Daoy (cell line): ENCODE measurements around the genes USP12 and FLT3.

GRCh38 chr13:26950333-26951424 lies 190.1 kb upstream of the GPR12 start:
- RAMPAGE, long total RNA, result no peak

- RAMPAGE, long total RNA, result no peak
Observed at GRCh38 chr13:27130666-27131074, 40.9 kb downstream of the USP12 start.

DNA sequence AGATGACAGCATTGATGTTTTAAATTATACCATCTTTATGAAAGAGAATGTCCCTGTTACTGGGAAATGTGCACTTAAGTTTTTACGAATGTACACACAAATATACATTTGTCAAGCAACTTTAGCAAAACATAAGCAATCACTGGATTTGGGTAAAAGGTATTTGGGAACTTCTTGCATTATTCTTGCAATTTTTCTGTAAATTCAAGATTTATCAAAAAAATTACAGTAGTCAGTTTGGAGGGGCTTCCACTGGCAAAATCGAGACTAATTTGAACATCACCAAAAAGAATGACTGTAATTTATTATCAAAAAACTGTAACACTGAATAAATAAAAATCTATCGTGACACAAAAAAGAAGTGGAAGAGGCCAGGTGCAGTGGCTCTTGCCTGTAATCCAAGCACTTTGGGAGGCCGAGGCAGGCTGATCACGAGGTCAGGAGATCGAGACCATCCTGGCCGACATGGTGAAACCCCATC lies 29.1 kb downstream of the USP12 start:
- RAMPAGE, long total RNA, result no peak

GRCh38 chr13:27171553-27172581 lies at the start of gene USP12:
USP12 (minus strand) TSS chr13:27171811.
- RAMPAGE, long total RNA, result no peak

- RAMPAGE, long total RNA, result no peak
Observed at GRCh38 chr13:27372778-27373398, 51.5 kb upstream of the GTF3A start.

- RAMPAGE, long total RNA, result no peak
Observed at GRCh38 chr13:27425608-27426638, 1.5 kb downstream of the GTF3A start.

GRCh38 chr13:27618983-27619618 lies 1.2 kb downstream of the LNX2 start:
- RAMPAGE, long total RNA, result no peak

DNA sequence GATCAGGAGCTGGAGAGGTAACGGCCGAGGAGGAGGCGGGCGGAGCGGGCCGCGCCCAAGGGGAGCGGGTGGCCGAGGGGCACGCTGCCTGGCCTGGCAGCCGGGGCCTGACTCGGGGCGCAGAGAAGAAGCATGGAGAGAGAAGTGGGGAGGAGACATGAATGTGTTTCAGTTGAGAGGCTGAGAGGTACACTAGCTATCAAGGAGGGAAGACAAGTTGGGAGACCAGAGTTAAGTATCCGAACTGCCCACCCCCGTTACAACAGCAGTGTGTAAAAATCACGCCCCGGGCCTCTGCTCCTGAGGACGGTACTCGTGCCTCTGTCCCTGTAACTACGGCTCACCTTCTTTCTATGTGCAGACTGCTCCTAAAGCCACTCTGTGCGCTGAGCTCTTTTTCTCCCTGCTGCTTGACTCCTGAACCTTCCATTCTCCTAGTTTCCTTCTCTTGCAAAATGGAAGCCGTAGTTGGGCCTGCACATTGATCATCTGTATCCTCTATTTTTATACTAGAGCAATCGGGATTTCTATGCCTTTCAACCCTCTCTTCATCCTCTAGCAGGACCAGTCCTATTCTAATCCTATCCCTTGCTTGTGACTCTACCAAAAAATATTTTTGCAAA lies 412 bp downstream of the POLR1D start:
- RAMPAGE, long total RNA, result no peak

- RAMPAGE, long total RNA, result no peak
Observed at GRCh38 chr13:27976741-27977353, 7.7 kb upstream of the CDX2 start.

DNA sequence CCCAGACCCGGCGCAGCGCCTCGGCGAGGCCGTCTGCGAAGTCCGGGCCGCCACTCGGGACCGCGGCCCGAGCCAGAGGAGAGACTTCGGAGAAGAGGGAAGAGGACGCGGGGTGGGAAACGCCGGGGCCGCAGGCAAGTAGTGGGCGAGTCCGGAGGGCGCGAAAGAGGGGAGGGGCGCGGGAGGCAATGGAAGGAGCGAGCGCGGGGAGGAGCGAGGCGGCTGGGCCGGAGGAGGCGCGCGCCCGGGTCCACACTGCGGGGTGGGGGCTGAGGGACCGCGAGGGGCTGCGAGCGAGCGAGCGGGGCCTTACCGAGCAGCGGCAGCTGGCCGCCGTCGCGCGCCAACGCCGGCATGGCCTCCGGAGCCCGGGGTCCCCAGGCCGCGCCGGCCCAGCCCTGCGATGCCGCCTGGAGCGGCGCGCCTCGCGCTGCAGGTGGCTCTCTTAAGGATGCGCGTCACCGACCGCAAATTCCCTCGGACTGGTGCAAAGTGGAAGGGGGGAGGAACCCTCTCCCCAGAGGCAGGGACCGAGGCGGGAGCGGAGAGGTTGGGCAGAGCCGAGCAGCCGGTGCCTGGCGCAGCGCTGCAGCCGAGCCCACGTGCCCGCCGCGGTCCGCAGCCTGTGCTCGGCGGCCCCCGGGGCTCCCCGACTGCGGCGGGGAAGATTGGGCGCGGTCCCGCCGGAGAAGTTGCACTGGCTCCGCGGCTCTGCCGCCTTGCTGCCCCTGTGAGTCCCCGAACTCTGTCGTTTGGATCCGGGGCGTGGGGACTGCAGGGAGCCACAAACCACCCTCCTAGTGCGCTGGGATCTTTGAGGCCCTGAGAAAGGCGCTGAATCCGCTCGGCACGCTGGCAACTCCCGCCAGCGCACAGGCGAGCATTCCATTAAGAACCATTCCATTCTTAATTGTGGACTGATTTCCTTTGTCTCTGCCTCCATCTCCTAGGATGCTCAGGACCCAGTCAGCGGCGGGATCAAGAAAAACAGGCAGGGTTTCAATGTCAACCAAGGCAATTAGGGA lies at the start of gene FLT3:
Gene FLT3 (minus strand): TSS at position 422 of the 1,025 bp plus-strand sequence.
- RAMPAGE, long total RNA, result no peak

- RAMPAGE, long total RNA, result no peak
Observed at GRCh38 chr13:28137487-28138022, 790 bp upstream of the PAN3 start.

GRCh38 chr13:28140031-28140161 lies 1.6 kb downstream of the PAN3 start:
- RAMPAGE, long total RNA, result no peak

- RAMPAGE, long total RNA, result no peak
Observed at GRCh38 chr13:28184017-28184485, 45.7 kb downstream of the PAN3 start.

- RAMPAGE, long total RNA, result no peak
Observed at GRCh38 chr13:28188164-28188583, 49.8 kb downstream of the PAN3 start.

- RAMPAGE, long total RNA, result no peak
Observed at GRCh38 chr13:28329651-28330229, 165.2 kb downstream of the FLT1 start.

DNA sequence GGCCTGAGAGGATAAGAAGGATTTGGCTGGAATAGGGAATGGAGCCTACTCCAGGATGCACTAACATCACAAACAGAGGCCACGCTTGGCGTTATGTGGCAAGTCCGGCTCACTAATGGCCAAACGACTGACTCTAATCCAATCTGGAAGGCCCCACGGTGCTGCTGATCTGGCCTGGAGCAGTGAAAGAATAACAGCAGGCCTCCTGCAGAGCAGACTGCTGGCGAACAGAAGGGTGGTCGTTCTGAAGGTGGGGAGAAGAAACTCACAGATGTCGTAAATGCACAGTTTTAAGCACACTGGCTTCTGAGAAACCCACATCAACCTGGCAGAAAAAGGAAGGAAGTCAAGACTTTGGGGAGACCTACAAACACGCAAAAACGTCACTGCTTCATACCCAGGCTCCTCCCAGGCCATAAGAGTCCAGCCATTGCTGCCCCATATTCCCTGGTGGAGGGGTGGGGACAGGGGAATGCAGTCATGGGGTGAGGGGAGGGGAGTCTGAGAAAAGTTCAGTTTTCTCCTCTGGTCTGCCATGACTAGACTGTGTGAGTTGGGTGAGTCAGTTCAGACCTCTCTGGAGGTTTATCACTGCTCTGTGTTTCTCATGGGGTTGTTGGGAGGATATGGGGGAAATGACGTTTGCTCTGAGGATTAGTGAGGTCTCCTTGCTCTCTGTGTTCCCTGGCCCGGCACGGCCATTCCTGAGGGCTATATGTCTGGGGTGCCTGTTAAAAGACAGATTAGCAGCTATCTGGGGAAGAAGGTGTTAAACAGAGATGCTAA lies 139.1 kb downstream of the FLT1 start:
- RAMPAGE, long total RNA, result no peak

DNA sequence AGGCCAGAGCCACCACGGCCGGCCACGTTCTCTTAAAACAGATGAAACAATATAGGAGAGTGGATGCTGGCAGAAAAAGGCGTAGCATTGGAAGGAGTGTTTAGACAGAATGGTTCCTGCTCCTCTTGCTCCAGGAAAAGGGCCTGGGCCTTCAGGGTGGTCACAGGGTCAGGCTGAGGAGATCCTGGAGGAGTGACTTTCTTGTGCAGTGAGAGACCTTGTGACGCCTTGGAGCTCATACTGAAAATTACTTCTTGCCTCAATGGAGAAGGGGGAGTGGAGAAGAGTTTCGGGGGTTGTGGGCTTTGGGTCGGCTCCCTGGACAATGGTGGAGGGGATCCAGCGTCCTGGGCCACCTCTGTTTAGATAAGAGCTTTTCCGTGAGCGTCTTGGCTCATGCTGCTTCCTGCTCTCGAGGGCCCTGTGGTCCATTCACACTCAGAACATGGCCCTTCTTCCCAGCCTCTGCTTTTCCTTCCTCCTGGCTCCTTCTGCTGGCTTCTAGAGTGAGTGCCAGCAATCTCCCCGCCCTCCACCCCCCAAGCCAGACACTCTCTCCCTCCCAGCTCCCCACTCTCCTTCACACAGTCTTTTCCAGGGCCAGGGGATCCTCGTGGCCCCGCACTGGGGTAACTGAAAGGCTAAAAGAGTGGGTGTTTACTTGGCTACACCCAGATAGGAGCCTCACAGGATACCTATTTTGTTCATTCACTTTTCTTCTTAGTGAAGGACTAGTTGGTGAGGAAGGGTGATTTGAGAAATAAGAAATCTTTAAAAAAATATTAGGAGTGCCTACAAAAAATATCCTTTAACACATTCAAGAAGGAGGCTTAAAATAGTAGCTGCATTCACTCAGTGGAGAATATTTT lies 81.9 kb downstream of the FLT1 start:
- RAMPAGE, long total RNA, result no peak

DNA sequence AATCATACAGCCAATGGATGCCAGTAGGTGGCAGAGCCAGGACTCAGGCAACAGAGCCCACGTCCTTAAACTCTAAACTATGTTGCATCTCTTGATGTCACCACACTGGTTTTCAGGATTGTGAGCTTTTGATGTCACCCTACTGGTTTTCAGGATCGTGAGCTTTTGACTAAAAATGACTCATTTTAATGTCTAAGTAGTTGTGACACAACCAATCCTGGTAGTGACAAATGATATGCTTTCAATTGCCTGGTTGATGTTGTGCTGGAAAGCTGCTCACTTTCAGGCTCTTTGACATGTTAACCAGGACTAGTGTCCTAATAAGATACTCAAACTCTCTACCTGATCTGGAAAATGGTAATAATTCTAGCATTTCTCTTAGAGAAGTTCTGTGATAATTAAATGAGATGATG lies 78.7 kb downstream of the FLT1 start:
- RAMPAGE, long total RNA, result no peak

DNA sequence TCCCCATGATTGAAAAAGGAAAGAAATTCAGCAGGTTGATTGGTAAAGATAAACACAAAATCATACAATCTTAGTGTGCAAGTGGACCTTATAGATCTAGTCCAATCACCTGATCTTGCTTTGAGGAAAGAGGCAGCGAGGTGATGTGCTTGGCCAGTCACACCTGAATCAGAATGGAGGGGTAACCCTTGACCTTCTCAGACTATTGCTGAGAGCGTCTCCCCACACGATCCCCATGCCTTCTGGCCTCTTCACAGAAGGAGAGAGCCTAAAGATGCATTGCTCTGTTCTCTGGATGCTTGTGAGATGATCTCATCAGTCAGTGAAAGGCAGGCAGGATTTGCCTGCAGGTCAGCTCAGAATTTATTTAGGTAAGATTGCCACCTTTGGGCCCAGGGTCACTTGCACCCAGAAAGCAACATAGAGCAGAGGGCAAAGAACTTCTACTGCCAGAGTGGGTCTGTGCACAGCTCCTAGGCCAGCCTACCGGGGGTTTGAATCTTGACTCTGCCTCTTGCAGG lies 8.2 kb upstream of the FLT1 start:
- RAMPAGE, long total RNA, result no peak

GRCh38 chr13:28527573-28528185 lies 32.8 kb upstream of the FLT1 start:
- RAMPAGE, long total RNA, result no peak